Skeletal muscle satellite cell (primary cell): ENCODE measurements around a stretch of chr16.

DNA sequence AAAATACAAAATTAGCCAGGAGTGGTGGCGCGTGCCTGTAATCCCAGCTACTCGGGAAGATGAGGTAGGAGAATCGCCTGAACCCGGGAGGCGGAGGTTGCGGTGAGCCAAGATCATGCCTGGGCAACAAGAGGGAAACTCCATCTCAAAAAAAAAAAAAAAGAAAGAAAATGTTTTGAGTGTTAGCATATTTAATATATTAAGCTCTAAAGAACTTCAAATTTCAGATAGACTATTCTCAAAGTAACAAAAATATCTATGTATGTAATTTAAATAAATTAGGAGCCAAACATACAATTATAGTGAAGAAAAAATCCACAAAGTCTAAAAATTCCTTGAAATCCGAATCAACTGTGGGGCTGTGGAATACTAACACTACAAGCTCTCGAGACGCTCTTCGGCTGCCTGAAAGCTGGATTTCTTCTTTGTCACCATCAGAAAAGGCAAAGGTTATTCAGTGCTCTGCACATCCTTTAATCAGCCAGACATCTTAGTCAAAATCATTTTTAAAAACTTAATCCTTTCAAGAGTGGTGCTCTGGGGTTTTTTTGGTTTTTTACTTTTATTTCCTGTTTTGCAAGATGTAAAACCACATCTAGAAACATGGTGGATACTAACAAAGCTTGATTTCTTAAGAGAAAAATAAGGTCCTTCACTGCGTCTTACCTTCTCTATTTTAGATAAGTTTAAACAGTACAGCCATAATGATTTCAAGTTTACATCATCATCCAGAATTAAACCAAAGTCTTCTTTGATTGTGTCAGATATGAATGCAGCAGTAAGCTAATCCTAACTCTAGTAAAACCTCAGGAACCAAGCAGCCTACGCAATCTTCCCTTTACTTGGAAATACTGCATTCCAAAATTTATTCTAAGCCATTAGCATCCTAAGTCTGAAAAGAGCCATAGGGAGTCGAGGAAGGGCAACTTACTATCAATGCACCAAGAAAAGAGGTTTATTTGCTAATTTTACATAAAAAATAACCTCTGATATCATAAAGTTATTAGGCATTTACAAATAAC lies 6.4 kb downstream of the ANKRD11 start:
- CAGE, long polyA plus RNA: no peak

DNA sequence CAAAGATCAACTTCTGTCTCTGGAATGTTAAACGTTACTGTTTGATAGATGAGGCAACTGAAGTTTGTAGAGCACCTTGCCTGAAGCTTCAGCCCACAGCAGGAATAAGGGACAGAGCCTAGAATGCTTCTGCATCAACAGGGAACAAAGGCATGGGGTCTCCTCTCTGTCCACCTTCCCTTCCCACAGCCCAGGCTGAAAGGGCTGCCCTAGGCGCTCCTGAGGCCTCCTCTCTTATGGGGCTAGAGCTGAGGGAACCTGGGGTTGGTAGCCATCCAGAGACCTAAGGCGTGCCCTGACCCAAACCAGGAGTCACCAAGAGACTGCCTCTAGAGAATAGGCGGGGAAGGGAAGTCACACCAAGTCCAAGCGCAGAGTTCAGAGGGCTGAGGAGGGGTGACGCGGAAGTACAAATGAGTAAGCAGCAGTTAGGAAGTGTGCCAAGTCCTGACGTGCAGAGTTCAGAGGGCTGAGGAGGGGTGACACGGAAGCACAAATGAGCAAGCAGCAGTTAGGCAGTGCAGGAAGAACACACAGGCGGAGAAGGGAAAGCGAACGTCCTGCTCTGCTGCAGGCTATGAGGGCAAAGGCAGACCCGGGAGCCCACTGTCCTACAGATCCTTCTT lies 2.9 kb upstream of the SPG7 start:
- CAGE, long polyA plus RNA: no peak

DNA sequence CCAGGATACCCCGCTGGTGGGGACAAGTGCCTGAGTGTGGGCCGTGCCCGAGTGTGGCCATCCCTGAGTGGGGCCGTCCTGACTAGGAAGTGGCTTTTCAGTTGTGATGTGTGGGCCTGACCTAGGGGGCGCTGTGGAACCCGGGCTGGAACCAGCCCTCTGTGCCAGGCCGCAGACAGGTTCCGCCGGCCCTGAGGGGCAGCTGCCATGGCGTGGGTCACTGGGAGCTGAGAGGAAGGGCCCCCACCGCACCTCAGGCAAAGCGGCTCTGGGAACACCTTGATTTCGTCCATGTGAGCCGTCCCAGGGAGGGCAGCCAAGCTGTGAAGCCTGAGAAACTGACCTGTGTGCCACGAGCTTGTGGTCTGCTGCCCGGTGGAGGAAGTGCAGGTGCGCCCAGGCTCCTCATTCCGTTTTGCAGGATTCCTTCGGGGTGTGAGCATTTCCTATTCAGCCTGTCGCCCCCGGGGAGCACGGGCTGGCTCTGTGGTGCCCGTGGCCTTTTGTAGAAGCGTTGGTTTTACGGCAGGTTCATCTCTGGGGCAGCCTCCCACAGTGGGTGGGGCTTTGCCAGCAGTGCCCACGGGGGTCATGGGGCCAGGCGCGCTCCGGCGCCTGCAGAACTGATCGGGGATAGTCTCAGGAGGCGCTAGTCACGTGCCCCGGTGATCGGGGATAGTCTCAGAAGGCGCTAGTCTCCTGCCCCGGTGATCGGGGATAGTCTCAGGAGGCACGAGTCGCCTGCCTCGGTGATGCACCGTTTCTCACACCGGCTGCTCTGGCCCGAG lies 5.3 kb downstream of the RPL13 start:
- CAGE, long polyA plus RNA: no peak

- CAGE, long polyA plus RNA: no peak
Observed at GRCh38 chr16:89581937-89582731, 6.6 kb downstream of the CPNE7 start.

DNA sequence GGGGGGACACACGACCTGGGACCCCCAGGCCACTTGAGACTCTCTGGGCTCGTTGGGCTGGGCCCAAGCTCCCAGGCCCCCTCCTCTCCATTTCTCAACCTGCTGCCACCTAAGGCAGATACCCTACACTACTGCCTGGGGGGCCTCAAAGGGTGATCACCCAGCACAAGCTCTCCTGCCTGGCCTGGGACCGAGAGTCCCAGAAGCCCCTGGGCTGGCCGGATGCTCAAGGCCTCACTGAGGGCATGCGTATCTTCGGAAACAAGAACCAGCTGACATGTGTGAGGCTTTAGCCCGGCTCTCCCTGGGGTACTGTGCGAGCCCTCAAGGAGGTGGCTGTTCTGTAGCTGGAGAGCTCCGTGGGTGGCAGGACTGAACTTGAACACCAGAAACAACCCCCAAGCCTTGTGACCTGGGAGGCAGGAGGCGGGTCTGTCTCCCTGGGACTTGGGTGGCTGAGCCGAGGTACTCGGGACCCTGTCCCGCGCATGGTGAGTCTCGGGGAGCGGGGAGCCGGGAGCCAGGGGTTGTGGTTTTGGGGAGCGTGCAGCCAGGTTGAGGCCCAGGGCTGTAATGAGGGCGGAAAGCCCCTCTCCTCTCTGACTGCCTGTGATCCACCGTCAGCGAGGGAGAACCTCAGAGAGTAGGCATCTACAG lies 7.0 kb downstream of the DPEP1 start:
- CAGE, long polyA plus RNA: no peak

- CAGE, long polyA plus RNA: no peak
Observed at GRCh38 chr16:89633086-89633504, 19.7 kb downstream of the DPEP1 start.

- CAGE, long polyA plus RNA: no peak
Observed at GRCh38 chr16:89644010-89644758, 13.3 kb downstream of the CHMP1A start.

DNA sequence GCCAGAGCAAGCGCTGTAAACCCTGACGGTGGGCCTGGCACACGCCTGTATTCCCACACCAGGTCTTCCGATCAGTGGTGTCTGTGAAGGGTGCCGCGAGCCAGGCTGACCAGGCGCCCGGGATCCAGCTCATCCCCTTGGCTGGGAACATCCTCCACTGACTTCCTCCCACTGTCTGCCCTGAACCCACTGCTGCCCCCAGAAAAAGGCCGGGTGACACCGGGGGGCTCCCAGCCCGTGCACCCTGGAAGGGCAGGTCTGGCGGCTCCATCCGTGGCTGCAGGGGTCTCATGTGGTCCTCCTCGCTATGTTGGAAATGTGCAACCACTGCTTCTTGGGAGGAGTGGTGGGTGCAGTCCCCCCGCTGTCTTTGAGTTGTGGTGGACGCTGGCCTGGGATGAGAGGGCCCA lies 5.8 kb downstream of the SPATA2L start:
- CAGE, long polyA plus RNA: no peak

DNA sequence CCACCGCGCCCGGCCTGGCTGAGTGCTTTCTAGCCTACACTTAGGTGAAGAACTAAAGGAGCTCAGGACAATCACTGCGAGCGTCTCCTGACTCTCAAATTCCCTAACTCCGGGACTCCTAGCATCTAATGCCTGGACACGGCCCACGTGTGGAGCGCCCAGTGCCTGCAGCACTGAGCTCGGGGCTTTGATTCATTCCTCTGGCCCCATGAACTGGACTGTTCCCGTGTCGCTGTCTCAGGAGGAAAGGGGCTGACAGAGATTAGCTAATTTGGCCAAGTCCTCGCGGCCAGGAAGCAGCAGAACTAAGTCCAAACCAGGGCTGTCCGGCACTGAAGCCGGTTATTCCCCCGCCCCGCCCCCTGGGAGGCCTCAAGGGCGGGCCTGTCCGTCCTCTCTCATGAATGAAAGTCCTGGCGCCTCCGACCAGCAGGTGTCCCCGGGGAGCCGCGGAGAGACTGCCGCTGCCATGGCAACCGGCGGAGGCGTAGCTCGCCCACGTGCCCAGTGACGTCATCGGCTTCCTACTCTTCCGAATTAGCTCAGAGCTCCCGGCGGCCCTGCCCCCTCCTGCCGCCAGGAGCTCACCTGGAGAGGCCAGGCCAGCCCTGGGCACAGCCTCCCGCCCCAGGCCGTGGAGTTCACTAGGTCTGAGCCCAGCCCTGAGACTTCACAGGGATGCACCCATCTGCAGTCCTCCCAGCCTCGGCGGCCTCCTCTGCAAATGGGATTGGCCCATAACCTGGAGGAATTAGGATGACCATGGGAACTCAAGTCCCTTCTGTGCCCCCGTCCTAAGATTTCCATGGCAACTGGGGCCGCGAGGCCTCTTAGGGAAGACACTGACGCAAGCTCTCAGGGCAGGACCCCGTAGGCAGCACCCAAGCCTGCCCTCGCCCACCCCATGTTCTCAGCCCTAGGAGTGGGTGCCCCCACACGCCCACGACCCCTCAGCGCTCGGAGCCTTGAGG lies 1.4 kb downstream of the SPATA2L start:
- CAGE, long polyA plus RNA: no peak

- CAGE, long polyA plus RNA: no peak
Observed at GRCh38 chr16:89716738-89717666, 3.7 kb downstream of the VPS9D1 start.

DNA sequence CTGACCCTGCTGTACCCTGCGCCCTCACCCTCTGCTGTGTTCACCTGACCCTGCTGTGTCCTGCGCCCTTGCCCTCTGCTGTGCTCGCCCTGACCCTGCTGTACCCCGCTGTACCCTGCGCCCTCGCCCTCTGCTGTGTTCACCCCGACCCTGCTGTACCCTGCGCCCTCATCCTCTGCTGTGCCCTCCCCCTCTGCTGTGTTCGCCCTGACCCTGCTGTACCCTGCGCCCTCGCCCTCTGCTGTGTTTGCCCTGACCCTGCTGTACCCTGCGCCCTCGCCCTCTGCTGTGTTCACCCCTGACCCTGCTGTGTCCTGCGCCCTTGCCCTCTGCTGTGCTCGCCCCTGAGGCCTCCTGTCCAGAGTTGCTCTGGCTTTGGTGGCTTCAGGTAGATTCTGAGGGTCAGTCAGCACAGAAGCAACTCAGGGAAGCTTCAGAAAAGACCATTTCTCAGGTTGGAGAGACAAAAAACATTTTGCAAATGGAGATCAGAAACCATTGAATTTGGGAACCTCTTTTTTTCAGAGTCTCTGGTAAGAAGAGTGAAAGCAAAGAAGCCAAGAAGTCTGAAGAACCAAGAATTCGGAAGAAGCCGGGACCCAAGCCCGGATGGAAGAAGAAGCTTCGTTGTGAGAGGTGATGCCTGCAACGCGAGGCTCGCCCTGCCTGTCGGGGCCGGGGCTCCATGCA lies 11.6 kb downstream of the ZNF276 start:
- CAGE, long polyA plus RNA: no peak

DNA sequence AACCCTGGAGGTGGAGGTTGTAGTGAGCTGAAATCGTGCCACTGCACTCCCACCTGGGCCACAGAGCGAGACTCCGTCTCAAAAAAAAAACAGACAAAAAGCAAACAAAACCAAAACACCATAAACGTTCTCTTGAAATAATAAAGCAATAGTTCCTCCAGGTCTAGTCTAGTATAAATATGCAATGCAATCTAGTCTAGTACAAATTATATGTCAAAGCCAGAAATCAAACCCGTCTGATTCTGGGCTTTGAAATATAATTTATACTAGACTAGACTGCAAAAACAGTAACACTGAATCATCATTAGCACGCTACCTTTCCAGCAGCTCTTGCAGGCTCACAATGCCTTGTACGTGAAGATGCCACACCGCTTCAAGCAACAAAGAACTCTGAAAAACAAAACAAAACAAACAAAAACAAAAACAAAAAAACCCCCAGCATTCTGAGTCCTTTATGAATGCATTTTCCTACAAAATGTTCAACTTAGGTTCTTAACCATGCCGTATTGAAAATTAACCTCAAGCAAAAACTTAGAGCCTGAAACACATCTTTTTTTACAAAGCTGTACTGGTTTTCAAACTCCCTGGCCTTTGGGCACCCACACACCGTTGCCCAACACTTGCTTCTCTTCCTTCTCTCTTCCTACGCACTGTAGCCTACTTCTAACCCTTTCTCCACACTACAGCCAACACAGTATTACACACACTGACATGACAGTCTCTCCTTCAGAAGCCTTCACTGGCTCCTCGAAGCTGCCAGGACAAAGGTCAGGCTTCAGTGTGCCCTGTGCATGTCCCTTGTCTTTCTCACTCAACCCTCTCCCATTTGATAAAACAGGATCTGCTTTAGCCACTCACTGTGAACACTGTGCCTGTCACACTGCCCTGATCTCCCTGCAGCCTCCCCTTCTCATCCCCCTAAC lies 8.2 kb downstream of the FANCA start:
- CAGE, long polyA plus RNA: no peak

GRCh38 chr16:89863769-89864814 lies 9.3 kb upstream of the TCF25 start:
- CAGE, long polyA plus RNA: no peak

GRCh38 chr16:89973304-89973850 lies 24.8 kb downstream of the DEF8 start:
- CAGE, long polyA plus RNA: no peak

DNA sequence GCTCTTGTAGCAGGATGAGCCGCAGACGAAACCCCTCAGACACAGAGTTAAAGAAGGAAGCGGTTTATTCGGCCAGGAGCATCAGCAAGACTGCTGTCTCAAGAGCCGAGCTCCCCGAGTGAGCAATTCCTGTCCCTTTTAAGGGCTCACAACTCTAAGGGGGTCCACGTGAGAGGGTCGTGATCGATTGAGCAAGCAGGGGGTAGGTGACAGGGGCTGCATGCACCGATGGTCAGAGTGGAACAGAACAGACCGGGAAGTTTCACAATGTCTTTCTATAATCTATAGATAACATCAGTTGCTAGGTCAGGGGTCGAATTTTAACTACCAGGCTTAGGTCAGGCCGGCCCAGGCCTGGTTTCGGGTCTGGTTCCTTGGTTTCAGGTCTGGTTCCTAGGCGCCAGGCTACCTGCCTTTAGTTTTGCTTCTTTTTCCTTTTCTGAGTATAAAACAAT lies 20.6 kb downstream of the PRDM7 start:
- CAGE, long polyA plus RNA: no peak